ENCODE measurements around the gene NDUFS7.

- PRO-cap, 2 experiments = no peak in any of the 2 experiments
- RAMPAGE, long total RNA, 5 experiments = no peak in any of the 5 experiments
These were observed 5.6 kb downstream of the GPX4 start for GRCh38 chr19:1109077-1110115.

- PRO-cap, 2 experiments = peak in 2 of 2 experiments; most common plus-strand start chr19:1113596 (in 1); most common minus-strand start chr19:1113618 (in 1)
- RAMPAGE, long total RNA, 5 experiments = no peak in any of the 5 experiments
These were observed 9.7 kb downstream of the GPX4 start for GRCh38 chr19:1113268-1114096.

DNA sequence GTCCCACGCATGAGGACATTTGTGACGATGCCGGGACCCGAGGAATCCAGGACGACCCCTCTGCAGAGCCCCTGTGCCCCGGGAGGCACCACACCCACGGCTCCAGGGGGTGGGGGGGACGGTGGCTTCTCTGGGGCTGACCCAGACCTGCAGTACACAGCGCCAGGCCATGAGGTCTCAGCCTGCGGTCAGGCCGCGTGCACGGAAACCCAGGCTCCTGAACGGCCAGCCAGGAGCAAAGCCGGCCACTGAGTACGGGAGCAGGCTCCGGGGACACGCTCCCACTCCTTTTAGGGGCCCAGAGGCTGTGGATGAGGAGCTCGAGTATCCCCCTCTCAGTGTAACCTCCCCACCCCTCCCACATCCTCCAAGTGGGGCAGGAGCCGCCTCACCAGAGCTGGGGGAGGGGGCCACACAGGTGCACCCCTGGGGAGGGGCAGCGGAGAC, 6.4 kb downstream of the SBNO2 start:
- PRO-cap, 2 experiments = no peak in any of the 2 experiments
- RAMPAGE, long total RNA, 5 experiments = no peak in any of the 5 experiments

DNA sequence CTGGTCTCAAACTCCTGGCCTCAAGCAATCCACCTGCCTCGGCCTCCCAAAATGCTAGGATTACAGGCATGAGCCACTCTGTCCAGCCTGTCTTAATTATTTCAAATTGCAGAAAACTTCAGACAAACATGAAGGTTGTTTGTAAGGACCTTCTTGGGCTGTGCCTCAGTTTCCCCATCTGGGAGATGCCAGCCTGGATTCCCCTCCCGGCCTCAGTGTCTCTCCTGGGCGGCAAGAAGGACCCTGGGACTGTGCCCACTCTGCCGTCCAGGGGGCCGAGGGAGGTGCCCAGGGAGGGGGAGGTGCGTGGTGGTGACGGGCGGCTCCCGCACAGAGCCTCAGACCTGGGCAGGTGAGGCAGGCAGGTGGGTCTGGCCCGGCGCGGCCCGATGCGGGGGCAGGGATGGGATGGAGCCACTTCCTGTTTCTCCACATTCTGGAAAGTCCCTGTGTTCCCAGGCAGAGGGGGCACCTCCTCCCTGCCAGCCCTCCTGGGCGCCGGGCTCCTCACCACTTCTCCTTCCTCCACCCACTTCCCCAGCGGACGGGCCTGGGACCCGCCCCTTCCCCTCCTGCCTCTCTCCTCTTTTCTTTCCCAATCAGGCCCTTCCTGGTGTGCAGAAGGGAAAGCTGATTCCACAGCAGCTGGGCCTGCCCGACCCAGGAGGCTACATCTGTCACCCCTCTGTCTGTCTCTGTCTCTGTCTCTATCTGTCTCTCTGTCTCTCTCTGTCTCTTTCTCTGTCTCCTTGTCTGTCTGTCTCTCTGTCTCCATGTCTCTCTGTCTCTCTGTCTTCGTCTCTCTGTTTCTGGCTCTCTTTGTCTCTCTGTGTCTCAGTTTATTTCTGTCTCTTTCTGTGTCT, 6.3 kb upstream of the SBNO2 start:
- PRO-cap, 2 experiments = peak in 1 of 2 experiments; most common plus-strand start position 614 of the sequence (in 1); most common minus-strand start position 391 of the sequence (in 1)
- RAMPAGE, long total RNA, 5 experiments = no peak in any of the 5 experiments

DNA sequence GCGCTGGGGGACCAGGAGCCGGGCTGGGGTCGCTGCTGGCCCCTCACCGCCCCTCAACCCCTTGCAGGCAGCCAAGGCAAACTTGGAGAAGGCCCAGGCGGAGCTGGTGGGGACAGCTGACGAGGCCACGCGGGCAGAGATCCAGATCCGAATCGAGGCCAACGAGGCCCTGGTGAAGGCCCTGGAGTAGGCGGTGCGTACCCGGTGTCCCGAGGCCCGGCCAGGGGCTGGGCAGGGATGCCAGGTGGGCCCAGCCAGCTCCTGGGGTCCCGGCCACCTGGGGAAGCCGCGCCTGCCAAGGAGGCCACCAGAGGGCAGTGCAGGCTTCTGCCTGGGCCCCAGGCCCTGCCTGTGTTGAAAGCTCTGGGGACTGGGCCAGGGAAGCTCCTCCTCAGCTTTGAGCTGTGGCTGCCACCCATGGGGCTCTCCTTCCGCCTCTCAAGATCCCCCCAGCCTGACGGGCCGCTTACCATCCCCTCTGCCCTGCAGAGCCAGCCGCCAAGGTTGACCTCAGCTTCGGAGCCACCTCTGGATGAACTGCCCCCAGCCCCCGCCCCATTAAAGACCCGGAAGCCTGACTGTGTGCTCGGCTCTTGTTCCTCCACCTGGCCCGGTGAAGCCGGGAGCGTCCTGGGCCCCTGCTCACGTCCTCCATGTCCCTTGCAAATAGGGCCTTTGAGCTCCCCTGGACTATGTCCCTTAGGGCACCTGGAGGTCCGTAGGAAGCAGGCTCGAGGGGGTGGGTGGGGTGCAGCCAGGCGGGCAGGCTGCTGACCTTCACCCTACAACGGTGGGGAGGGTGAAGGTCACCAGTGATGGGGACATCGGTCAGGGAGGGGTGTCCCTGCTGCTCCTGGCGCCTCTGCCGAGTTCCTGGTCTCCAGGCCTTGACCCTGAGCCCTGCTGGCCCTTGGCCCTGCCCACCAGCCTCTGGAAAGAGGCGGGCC, 3.0 kb downstream of the ATP5F1D start:
- PRO-cap, 2 experiments = peak in 1 of 2 experiments; most common plus-strand start position 441 of the sequence (in 1); most common minus-strand start position 864 of the sequence (in 1)
- RAMPAGE, long total RNA, 5 experiments = no peak in any of the 5 experiments

GRCh38 chr19:1245195-1246296, 2.8 kb upstream of the MIDN start:
- PRO-cap, 2 experiments = peak in 2 of 2 experiments; most common plus-strand start chr19:1246073 (in 2); most common minus-strand start chr19:1246003 (in 1)
- RAMPAGE, long total RNA, 5 experiments = no peak in any of the 5 experiments

- PRO-cap, 2 experiments = peak in 1 of 2 experiments; most common minus-strand start chr19:1253202 (in 1)
- RAMPAGE, long total RNA, 5 experiments = no peak in any of the 5 experiments
These were observed 4.4 kb downstream of the MIDN start for GRCh38 chr19:1252696-1253243.

- PRO-cap, 2 experiments = peak in 1 of 2 experiments; most common plus-strand start chr19:1258256 (in 1)
- RAMPAGE, long total RNA, 5 experiments = no peak in any of the 5 experiments
These were observed 9.8 kb downstream of the MIDN start for GRCh38 chr19:1258009-1258807.

GRCh38 chr19:1265132-1265693, 3.9 kb upstream of the CIRBP start:
- PRO-cap, 2 experiments = peak in 1 of 2 experiments; most common plus-strand start chr19:1265637 (in 1)
- RAMPAGE, long total RNA, 5 experiments = no peak in any of the 5 experiments

DNA sequence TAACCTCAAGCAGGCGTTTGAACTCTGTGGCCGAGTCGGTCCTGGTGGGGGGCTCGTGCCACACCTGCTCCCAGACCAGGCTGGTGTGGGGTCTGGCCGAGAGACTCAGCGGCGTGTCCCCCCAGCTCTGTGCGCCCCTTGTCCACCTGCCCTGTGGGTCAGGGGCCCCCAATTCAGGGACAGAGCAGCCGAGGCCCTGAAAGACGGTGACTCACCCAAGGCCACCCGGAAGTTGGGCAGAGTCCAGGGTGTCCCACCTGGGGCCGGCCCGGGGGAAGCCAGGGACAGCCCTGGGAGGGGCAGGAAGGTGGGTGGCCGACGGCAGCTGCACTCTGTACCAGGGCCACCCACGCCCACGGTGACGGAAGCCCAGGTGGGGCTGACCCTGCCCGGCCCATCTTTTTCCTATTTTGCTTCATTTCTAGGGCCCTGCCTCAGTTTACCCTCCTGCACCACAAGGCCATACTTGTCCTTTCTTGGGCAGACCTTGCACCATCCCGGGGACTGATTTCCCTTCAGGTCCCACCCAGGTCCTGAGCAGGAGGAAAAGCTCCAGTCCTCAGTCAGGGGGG, 5.3 kb downstream of the EFNA2 start:
- PRO-cap, 2 experiments = no peak in any of the 2 experiments
- RAMPAGE, long total RNA, 5 experiments = no peak in any of the 5 experiments

DNA sequence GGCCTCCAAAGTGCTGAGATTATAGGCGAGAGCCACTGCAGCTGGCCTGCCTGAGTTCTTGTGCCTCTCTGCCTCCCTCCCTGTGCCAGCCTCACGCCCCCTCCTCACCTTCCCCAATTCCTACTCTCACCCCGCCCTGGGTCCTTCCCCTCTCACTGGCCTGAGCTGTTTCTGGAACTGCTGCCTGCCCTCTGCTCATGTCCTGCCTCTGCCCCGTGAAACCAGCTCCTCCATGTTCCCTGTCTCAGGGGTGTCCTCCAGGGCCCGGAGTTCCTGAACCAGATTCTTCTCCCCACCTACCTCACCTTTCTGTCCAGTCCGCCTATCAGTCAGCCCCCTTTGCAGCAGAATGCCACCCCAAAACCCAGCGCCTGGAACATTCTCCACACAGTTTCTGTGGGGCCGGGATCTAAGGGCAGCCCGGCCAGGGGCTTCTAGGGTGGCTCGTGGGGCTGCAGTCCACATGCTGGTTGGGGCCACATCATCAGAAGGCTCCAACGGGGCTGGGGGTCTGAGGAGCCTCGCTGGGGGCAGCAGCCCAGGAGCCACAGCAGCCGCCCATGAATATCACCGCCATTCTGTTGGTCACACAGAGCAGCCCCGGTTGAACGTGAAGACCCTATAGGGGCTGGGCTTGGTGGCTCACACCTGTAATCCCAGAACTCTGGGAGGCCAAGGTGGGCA, 3.1 kb upstream of the NDUFS7 start:
- PRO-cap, 2 experiments = no peak in any of the 2 experiments
- RAMPAGE, long total RNA, 5 experiments = no peak in any of the 5 experiments

DNA sequence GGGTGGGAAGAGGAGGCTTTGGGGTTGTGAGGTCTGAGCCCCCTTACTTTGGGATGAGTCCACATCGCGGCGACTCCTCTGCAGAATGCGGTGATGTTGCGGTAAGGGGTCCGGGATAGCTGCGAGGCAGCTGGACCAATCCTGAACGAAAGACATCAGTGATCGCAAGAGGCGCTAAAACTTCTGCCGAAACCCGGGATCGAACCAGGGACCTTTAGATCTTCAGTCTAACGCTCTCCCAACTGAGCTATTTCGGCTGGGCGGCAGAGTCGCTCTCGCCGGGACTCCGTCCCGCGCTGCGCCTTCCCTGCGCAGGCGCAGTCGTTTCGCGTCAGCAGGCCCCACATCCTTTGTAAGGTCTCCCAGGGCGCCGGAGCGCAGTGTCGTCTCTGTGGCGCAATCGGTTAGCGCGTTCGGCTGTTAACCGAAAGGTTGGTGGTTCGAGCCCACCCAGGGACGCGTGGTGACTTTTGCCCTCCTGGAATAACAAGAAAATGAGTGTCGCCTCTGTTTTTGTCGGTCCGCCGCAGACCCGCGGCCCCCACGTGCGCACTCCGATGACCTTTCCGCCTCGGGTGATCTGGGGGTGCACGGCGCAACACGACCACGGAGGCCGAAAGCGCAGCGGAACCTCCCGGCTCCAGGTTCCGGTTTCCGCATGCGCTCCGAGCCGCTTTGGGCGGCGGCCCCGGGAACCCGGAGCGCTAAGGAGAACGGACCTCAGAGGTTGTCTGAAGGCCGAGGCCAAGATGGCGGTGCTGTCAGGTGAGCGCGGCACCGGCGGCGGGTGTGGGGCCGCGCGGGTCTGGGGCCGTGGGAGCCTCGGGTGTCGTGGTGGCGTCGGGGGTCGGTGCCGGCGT, at the start of gene NDUFS7:
TSS of gene NDUFS7 (plus strand) at position 730 of the 860 bp plus-strand sequence.
- PRO-cap, 2 experiments = peak in 2 of 2 experiments; most common plus-strand start position 741 of the sequence (in 2); most common minus-strand start position 396 of the sequence (in 1)
- RAMPAGE, long total RNA, 5 experiments = start-site peak on the plus strand in 5 of 5 experiments, centred at positions 725 to 736 of the sequence, 76 to 1,586 reads per replicate

DNA sequence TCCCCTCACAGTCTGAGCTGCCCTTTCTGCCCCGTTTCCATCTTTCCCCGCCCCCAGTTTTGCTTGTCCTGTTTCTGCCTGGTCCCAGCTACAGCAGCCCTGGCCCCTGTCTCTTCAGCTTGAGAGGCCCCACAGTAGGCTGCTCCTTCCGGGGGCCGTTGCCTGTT, 13.8 kb upstream of the RPS15 start:
- PRO-cap, 2 experiments = no peak in any of the 2 experiments
- RAMPAGE, long total RNA, 5 experiments = no peak in any of the 5 experiments

DNA sequence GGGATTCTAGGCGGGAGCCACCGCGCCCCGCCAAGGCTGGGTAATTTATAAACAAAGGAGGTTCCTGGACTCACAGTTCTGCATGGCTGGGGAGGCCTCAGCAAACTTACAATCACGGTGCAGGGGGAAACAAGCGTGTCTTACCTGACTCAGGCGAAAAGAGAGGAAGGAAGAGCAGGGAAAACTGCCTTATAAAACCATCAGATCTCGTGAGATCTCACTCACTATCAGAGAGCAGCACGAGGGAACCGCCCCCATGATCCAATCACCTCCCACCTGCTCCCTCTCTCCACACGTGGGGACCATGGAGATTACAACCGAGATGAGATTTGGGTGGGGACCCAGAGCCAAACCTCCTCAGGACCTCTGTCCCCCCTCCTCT, 20.8 kb downstream of the MEX3D start:
- PRO-cap, 2 experiments = no peak in any of the 2 experiments
- RAMPAGE, long total RNA, 5 experiments = no peak in any of the 5 experiments

- PRO-cap, 2 experiments = no peak in any of the 2 experiments
- RAMPAGE, long total RNA, 5 experiments = no peak in any of the 5 experiments
These were observed 1.2 kb downstream of the MBD3 start for GRCh38 chr19:1591304-1592091.

DNA sequence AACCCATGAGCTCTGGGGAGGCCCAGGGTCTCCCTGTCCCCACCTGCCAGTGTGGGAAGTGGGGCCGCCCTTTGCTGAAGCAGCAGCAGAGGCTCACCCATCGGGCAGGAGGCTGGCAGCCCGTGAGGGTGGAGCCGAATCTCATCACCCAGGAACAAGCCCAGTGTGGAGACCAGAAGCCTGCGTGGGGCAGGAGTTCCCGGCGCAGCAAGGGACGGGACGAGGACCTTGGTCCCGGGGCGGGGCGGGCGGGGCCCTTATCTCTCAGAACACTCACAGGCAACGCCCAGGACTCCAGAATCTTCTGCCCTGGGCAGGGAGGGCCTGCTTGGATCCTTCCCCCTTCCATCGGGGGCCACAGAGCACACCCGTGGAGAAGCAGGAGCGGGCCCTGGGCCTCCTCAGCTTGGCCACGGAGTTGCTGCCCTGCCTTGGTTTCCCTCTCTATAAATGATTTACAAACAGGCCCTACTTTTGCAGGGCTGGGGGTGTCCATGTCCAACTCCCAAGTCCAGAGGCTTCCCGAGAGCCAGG, 19.5 kb downstream of the TCF3 start:
- PRO-cap, 2 experiments = no peak in any of the 2 experiments
- RAMPAGE, long total RNA, 5 experiments = no peak in any of the 5 experiments

- PRO-cap, 2 experiments = no peak in any of the 2 experiments
- RAMPAGE, long total RNA, 5 experiments = no peak in any of the 5 experiments
These were observed 5.4 kb upstream of the ONECUT3 start for GRCh38 chr19:1747578-1748536.

GRCh38 chr19:1769835-1770096, 16.5 kb downstream of the ONECUT3 start:
- PRO-cap, 2 experiments = no peak in any of the 2 experiments
- RAMPAGE, long total RNA, 5 experiments = no peak in any of the 5 experiments

GRCh38 chr19:1789392-1790194, 22.5 kb downstream of the ATP8B3 start:
- PRO-cap, 2 experiments = no peak in any of the 2 experiments
- RAMPAGE, long total RNA, 5 experiments = no peak in any of the 5 experiments

- PRO-cap, 2 experiments = no peak in any of the 2 experiments
- RAMPAGE, long total RNA, 5 experiments = no peak in any of the 5 experiments
These were observed 3.4 kb upstream of the ATP8B3 start for GRCh38 chr19:1815287-1816151.

Measured in thyroid gland (tissue), 7 donors.